Hair follicle dermal papilla cell (primary cell): ENCODE measurements around a stretch of chr18.

GRCh38 chr18:11998902-11999549 is 17.7 kb downstream of the IMPA2 start:
- CAGE, long polyA plus RNA, result no peak

DNA sequence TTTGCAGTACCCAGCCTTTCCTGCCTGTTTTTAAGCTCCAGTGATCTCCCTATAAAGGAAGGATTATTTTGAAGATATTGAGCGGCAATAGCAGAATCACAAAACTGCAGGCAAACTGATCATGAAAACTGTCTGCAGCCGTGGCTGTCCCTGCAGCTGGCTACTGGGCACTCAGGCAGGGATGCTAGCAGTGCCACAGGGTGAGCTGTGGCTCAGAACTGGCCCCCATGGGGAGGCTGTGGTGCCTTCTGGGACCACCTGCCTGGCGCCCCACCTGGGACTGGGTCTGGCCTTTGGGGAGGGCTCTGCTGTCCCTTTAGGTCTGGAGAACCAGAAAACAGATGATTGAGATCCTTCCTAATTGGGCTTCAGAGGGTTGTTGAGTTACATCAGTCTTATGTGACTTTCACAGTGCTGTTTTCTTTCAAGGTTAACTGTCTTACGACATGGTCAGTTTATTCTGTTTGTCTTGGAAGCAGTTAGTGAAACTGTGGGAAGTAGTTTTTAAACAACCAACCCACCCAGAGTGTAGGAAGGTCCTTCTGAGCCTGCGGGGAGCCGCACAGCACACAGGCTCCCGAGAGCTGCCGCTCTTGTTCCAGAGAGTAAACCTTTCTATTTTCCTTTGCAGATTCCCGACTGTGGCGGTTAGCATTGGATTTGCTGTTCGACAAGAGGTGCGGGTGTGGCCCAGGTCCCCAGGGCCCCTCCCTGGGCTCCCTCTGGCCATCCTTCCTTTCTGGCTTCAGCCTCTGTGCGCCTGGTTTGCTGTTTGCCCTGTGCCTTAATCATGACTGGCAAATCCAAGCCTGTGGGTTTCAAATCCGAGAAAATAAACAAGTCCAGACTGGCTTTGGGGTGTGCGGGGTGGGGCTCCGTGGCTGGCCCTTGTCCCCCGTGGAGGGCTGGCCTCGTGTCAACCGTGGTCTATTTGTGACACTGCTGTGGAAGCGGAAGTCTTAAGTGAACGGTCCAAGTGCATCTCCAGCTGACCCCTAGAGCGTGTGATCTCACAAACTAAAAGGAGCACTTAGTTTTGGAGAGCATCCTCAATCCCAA is 30.6 kb downstream of the IMPA2 start:
- CAGE, long polyA plus RNA, result no peak

DNA sequence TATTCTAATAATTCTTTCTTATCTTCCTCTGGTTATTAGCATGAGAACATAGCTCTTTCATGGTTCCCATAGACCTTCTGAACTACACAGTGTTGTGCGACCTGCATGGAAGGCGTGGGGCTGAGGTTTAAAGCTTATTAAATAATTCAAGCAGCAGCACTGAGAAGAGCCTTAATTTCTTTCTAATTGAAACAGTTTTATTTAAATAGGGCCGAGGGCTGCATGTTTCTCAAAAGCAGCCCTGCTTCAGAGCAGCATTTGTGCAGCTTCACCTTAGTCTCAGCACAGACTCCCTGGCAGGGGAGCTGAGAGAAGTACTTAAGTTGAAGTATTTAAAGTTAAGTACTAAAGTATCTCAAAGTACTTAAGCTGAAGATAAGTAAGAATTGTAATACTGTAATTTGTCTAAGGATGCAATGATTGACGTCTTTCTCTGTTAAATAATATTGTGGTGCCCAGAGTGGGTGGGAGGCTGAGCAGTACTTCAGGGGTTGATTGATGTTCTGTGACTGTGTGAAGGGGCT is 31.4 kb downstream of the IMPA2 start:
- CAGE, long polyA plus RNA, result no peak

DNA sequence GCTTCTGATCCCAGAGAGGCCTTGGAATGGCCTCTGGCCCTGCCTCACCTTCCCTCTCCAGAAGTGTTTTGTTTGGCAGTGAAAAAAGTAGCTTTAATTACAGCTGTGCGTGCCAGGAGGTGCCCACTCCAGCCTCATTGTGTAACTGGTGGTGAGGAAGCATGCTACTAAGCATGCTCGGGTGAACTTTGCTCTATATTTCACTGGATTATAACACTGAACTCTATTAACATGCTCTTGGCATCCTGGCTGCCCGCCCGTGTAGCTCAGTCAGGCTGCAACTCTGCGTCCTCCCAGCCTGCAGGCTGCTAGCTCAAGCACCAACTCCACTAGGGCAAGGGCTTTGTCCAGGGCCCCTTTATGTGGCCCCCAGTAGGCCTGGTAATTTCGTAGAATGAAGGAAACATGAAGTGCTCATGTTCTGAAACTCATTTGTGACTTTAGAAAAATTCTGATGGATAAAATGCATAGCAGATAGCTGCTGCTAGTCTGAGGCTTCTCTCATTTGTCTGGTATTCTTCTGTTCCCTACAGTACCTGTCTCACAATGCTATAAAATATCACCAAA is 34.4 kb downstream of the IMPA2 start:
- CAGE, long polyA plus RNA, result no peak

DNA sequence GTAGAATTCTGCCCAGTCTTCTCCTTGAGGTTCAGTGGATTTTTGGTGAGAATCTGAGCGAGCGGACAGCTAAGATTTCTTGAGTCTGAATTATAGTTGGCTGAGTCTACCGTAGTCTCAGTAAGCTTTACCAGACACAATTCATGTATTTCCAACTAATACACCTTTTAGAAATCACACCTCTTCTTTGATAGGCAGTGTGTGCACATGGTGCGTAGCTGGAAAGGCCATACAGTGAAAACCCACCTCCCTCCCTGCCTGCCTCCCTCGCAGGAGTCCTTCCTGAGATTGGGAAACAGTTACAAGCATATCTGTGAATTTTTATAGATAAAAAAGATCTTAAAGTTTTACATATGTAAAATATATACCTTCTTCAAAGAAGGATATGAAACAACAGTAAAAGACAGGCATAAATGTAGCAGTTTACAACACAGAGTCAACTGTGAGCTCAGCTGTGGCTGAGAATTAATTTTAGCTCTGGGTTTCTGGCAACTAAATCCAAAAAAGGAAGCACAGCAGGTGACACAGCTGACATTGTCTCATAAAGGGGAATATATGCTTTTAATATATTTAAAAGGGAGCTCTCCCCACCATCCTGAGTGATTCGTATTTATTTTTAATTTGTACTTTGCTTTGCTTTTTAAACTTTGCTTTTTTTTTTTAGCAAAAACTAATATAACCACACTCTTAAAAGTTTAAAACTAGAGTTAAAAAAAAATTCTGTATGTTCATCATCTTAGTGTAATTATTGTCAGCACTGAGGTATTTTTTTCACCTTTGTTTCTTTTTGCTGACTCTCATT is 6.5 kb downstream of the TUBB6 start:
- CAGE, long polyA plus RNA, result no peak

DNA sequence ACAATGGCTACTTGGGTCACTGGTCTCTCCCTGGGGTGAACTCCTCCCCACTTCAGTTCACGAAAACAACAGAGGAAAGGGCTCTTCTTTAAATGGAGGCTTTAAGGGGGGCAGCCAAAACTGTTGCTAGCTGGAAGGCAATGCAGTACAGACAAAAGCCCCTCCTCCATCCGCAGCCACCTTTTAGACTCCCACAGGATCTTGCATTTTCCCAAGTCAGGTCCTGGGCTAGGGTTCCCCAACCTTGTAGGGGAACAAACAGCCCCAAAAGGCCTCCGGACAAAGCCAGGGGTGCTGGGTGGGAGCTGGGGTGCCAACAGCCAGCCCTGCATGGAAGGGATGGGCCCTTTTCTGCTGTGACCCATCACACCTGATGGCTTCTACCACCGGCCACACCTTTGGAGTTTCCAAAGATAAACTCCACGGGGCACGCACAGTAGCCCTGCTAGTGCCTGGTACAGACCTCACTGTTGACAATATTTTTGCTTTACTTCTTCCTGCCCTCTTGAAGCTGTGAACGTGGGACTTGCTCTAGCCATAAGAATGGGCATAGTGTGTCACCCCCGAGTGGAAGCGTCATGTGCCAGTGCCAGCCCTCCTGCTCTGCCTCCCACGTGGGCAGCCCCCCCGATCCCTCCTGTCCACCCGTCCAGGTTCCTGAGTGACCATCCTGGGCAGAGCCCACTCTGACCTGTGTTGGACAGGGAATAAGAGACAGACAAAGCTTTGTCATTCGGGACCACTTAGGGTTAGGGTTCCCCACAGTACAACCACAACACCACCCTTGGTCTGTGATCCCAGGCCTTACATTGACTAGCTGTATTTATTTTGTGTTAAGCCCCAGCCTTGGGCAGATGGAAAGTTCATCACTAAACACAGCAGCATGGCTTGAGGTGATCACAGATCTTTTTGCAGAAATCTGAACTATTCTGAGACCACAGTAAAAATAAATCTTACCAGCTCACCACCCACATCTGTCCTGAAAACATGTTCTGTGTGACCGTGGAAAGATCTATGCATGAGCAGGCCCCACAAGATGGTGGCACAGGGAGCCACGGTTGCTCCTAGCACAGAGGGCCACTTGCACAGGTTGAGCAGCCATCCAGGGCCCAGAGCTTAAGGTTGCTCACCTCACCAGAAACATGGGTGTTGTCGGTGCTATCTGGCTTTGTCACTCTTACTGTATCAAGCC is 19.0 kb downstream of the TUBB6 start:
- CAGE, long polyA plus RNA, result no peak

- CAGE, long polyA plus RNA, result no peak
Observed at GRCh38 chr18:12373565-12374271, 3.3 kb downstream of the AFG3L2 start.

DNA sequence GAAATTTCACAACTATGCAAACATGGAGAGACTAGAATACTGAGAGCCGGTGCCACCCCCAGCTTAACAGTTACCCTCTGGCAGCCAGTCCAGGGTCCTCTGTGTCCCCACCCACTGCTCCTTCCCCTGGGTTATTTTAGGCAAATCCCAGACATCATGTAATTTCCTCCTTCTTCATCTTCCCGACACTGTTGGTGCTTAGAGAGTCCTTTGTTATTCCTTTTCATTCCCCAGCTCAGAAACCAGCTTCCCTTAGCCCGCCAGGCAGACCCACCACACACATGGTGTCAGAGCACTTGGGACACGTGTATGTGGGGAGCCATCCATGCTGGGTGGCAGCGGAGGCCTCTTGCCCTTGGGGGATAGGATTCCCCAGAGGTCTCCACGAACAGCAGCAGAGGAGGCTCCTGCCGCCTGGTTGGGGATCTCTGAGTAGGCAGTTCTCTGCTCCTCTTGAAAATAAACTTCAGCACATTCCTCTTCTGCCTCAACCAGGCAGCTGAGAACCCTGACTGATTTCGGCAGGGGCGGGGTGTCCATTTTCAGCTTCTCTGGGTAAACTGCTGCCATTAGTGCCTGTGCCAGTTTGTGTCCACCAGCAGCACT is 8.0 kb downstream of the PRELID3A start:
- CAGE, long polyA plus RNA, result no peak

GRCh38 chr18:12610143-12611571 is 47.2 kb downstream of the SPIRE1 start:
- CAGE, long polyA plus RNA, result no peak

DNA sequence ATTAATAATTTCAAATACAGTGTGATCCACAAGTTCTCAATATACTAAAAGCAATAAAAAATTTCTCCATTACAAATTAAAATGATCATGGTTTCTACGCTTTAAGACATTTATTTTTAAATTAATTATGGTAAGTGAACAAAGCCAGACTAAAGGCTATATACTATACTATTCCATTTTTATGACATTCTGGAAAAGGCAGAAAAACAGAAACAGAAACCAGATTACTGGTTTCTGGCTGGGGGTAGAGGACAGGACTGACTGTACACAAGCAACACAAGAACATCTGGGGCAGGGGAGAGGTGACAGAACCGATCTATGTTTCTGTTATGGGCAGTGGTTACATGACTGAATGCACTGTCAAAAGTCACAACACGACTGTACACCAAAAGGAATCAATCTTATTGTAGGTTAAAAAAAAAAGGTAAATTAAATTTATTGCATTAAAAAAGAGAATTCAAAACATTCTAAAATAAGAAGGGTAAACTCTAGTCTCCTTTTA is 64.7 kb downstream of the PTPN2 start:
- CAGE, long polyA plus RNA, result no peak

GRCh38 chr18:13216058-13216667 is 2.4 kb upstream of the LDLRAD4 start:
- CAGE, long polyA plus RNA, result no peak

GRCh38 chr18:13261655-13262199 is 43.2 kb downstream of the LDLRAD4 start:
- CAGE, long polyA plus RNA, result no peak

DNA sequence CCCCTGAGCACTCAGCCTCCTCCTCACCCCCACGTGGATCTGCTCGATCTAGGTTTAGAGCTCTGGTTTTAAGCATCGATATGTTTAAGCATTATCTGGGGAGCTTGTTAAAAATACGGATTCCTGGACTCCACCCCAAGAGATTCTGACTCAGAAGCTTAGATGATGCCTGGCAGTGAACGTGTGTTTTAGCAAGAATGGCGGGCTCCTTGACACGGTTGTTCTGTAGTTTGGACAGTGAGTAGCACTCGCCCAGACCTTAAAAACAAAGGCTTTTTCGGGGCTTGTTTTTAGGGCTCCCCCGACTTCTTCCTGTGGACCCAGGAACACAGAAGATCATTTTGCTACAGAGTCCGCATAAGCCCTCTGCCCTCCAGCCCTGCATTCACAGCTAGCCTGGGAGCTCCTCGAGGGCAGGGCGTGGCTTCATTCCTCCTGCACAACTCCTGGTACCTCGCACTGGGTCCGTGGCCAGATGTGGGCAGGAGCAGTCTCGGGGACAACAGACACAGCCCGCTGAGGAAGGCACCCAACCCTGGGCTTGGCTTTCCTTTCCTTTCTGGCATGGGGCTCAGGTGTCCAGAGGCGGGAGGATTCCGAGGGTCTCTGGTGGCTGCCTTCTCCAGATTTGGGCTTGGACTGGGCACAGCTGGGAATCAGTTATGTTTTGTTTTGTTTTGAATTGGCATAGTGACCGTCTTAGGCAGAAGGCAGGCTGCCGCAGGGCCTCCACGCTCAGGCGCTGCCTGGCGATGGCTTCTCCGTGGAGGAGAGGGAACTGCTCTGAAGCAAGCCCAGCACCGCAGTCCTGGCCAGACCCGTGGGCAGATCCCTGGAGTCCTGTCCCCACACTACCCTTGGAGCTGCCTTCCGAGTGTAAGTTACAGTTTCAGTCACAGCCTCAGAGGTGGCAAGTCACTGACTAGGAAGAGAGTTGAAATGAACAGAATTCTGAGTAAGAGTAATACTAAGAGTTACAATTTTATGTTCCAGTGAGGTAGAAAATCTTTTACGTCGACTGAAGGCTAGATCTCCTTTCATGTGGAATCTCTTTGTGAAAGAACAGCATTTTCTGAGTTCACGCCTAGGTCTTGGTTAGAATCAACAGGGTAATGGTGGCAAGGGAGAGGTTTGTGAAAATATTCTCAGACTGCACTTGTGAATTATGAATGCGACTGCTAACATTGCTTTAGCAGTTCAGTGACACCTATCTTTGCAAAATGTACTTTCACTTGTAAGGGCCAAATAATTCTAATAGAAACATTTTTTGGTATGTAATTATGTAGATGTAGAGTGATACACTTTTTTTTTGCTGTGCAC is 47.8 kb downstream of the LDLRAD4 start:
- CAGE, long polyA plus RNA, result no peak

- CAGE, long polyA plus RNA, result no peak
Observed at GRCh38 chr18:13279239-13279545, 60.6 kb downstream of the LDLRAD4 start.

GRCh38 chr18:13454450-13454969 is 235.9 kb downstream of the LDLRAD4 start:
- CAGE, long polyA plus RNA, result no peak

DNA sequence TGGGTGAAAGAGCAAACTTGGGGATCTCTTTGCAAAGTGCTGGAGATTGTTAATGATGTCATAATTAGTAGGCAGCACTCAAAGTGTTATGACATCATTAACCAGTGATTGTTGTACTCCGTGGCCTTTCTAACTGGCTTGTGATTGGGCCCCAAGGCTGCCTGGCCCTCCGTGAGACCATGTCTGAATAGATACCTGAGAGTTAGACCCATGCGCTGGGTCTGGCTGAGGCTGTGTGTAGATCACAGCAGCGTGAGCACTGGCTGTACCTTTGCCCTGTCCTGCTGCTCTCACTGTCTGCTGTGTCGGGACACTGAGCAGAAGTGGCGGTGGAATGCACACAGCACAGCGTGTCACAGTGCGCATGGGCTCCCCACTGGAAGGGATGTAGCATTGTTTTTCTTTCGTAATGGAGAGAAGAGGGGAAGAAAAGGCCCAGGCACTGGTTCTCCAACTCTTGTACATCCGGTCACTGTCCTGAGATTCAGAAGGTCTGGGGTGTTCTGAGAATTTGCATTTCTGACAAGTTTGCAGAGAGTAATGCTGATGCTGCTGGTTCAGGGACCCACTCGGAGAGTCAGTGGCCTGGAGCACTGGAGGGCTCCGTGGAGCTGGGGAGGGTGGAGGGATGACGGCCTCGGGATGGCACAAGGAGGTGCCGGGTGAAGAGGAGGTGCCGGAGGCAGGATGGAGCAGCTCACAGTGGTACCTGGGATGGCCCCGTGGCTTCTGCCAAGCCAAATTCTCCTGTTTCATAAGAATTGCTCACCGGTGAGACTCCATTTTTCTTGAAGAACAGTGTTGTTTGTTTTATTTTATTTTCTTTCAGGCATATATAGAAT is 252.7 kb downstream of the LDLRAD4 start:
- CAGE, long polyA plus RNA, result no peak

DNA sequence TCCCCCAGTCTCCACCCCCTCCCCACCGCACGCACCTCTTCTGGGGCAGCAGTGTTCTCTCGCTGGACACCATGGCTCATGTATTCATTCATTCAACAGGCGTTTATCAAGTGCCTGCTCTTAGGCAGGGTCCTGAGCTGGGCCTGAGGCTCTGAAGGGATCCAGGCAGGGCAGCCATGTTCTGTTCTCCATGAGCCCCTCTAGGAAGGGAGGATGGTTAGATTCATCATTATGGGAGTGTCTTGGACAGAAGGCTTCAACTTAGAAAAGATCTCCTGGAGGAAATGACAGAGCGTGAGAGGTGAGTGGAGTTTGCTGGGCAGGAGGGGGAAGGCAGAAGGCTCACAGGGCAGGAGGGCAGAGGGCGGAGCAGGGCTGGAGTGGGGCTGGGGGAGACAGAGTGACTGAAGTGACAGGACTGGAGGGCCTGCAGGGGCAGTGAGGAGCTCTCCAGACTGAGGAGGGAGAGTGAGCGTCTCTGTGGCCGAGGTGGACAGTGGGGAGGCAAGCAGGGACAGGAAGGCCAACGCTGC is 244.7 kb downstream of the FAM210A start:
- CAGE, long polyA plus RNA, result no peak

DNA sequence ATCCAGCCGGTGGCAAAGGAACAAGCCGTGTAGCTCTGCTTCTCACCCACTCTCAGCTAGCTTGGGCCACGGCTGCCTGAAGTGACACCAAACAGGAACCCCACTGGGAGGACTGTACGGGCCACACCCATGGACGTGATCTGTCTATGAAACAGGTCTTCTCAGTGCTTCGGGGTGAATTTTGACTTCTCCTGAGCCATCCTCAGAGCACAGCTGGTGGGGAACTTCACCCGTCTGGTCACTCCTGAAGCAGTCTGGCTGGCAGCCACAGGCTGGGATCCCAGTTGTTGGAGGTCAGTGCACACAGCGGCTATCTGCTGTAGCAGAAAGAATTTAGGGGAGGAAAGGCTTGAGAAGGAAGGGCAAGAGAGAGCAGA is 223.8 kb downstream of the FAM210A start:
- CAGE, long polyA plus RNA, result no peak

DNA sequence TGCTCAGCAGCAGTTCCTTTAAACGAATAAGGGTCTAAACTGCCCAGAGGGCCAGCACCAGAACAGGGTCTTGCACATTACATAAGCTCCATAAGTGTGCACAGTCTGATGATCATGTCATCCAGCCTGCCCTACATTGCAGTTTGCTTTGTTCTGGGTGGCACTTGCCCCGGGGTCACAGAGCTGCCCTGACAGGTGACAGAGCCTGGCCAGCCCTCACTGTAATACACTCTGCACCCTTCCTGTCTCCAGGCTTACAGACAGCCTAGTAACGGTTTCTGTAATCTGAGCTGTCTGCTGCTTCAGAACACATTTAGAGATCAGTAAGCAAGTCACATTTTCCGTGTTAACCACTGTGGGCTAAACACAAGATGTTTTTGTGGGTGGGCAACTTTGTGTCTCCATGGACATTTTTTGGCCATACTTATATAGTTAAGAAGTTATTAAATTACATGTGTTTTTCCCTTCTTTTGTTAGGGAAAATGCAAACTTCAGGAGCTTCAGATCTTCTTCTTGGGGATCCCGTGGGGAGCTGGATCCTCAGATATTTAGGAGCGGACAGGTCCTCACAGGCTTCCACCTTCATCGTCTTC is 213.2 kb downstream of the FAM210A start:
- CAGE, long polyA plus RNA, result no peak

DNA sequence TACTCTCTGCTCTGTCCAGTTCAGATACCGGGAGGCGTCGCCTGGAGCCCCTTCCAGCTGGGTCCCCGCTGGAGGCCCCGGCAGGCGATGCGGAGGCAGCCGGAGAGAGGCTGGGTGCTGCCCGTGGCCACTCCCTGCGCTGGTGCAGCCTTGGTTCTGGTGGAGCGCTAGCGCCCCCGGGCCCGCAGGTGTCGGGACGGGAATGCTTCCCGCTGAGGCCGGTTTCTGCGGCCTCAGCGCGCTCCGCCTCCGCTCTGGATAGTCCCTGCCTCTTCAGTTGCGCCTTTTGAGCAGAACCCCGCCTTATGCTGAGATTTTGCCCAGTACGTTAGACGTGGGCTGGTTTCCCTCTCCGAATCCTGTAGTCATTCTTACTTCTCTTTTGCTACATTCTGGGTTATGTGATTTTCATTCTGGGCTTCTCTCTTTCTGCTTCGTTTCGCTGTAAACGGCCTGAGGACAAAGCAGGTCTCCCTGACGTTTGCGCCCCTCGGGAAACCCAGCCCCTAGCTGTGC is 22.9 kb upstream of the MC5R start:
- CAGE, long polyA plus RNA, result no peak